AG08470 (cell line): Measurements from ENCODE around the gene RPP40.

DNA sequence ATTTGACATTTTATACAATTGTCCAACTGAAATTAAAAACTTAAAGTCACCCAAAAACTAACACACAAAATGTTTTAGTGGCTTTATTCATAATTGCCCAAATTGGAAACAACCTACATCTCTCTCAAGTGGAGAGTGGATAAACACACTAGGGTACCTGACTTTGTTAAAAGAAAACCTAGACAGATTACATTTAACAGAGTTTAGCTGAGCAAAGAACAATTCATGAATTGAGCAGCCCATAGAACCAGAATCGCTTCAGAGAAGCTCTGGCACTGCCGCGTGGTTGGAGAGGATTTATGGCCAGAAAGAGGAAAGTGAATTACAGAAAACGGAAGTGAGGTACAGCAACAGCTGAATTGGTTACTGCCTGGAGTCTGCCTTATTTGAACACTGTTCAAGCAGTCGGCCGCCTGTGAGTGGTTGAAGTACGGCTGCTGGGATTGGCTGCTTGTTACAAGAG is 253.9 kb upstream of the CDYL start:
- RRBS = no CpG with 5 or more reads among the region's 7 CpGs

GRCh38 chr6:4610344-4610913 is 165.8 kb upstream of the CDYL start:
- RRBS = no CpG with 5 or more reads among the region's 14 CpGs

DNA sequence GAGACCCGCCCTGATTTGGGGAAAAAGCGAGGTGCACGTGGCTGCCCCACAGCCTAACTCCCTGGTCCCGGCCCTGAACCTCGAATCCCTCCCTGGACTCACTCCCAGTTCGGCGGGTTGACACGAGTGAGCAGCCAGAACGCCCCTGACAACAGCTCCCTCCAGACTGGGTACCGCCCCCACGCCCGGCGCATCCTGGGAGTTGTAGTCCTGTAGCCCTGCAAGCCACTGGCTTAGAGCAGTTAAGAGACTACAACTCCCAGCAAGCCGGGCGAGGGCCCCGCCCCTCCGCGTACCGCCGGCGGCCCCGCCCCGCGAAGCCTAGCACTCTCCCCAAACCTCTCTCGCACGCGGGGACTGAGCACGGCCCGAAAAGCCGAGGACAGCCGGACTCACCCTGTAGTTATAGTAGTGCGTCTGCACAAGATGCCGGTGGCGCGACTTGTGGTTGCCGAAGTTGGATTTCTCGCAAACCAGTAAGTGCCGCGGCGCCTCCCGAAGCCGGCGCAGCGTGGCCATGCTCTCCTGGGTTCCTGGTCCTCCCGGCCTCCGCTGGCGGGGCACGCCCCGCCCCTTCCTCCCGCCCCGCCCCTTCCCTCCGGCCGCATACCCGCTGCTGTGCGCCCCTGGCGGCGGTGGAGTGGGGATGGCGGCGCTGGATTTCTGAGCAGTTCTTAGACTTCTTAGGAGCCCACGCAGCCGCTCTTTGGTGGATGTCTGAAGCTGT is at the start of gene RPP40:
TSS of gene RPP40 (minus strand) at position 554 of the 727 bp plus-strand sequence.
- RRBS = 2% methylated on average over 31 of the region's 61 CpGs

- RRBS = 100% methylated on average over 2 of the region's 16 CpGs
Measured at GRCh38 chr6:5067976-5068731, 17.0 kb upstream of the PPP1R3G start.

GRCh38 chr6:5259838-5260594 is 734 bp downstream of the LYRM4 start:
- RRBS = no CpG with 5 or more reads among the region's 21 CpGs

GRCh38 chr6:5448494-5448964 is 187.2 kb downstream of the FARS2 start:
- RRBS = no CpG with 5 or more reads among the region's 2 CpGs

GRCh38 chr6:5645631-5645946 is 361.1 kb downstream of the NRN1 start:
- RRBS = no CpG with 5 or more reads among the region's 4 CpGs

DNA sequence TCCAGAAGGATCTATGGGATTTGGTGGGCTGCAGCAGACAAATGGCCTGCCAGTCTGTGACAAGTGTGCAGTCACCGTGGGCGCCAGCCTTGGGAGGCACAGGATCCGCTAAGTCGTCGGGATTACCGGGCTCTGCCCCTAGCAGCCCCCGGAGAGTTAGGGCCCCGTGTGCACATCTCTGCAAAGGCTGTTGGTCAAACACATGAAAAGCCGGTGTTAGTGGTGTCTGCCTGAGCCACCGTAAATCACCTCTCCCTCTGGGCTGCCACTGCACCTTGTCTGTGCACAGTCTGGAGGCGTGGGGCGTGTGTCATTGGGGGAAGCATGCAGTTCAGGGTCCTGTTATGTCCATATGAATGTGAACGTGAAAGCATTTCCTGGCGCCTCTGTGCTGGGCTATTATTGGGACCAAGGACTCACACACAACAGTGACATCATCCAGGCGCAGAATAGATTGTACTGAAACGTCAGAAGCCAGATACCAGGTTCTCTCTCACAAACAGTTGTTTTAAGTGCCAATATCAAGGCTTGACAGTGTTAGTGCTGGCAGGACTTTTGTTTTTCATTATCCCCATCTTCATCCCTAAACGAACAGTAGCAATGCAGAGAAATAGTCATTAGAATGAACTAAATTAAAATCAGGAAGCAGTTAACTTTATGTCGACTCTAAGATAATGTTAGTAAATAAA is 305.5 kb downstream of the NRN1 start:
- RRBS = 95% methylated on average over 2 of the region's 18 CpGs

- RRBS = no CpG with 5 or more reads among the region's 11 CpGs
Measured at GRCh38 chr6:5752099-5752886, 254.4 kb downstream of the NRN1 start.

DNA sequence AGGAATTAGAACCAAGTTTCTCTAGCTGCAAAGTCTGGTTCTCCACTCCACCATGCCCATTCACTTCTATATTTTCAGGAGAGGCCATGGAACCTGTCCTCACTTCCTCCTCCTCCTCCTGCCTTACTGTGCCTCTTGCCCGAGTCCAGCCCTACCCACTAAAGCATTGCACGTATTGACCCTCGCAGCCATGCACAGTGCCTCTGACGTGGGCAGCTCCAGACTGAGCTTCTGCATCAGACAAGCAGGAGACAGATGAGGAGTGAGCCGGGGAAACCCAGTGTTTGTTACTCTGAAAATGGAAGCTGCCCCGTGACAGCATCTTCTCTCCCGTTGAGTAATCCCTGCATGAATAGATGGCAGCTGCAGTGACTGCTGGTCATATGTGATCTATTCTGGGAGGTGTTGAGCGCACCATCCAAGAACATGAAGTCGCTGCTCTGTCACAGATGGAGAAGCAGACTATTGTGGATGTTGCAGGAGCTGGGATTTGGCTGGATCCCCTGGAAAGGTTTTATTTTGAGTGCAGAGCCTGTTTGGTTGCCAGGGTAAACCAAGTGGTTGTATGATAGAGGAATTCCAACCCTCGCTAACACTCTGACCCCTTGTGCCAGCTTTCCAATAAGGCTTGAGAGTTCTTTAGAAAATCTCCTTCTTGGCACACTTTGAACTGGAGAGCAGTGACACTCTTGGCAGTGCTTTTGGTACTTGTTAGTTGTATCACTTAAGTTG is 242.3 kb downstream of the NRN1 start:
- RRBS = no CpG with 5 or more reads among the region's 10 CpGs

DNA sequence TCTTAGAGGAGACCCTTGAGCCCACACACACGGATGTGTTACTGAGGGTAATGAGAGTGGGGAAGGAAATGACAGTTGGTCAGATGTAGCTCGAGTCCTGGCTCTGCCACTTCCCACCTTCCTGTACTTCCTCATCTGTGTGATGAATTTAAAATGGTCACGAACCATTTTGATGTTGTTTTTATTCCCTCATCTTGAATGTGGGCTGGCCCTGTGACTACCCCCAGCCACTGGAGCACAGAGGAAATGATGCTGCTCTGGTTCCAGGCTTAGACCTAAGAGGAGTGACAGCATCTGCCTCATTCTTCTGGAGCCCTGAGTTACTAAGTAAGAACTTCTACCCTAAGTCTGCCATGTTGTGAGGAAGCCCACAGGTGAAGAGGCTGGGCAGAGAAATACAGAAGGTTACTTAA is 141.1 kb downstream of the NRN1 start:
- RRBS = no CpG with 5 or more reads among the region's 3 CpGs

- RRBS = no CpG with 5 or more reads among the region's 42 CpGs
Measured at GRCh38 chr6:6004443-6005184, 2.1 kb downstream of the NRN1 start.

DNA sequence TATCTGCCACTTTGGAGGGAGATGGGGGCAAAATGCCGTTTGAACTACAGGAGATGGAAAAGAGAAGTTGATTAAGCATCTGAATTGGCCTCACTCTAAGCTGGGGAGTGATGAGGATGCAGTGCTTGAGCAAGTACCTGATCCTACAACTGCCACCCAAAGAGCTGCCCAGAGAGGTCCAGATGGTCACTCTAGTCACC is 2.1 kb downstream of the LY86 start:
- RRBS = no CpG with 5 or more reads among the region's 1 CpG

- RRBS = no CpG with 5 or more reads among the region's 29 CpGs
Measured at GRCh38 chr6:6686581-6687714, 98.4 kb downstream of the LY86 start.

- RRBS = no CpG with 5 or more reads among the region's 16 CpGs
Measured at GRCh38 chr6:6725176-6725613, 136.7 kb downstream of the LY86 start.

DNA sequence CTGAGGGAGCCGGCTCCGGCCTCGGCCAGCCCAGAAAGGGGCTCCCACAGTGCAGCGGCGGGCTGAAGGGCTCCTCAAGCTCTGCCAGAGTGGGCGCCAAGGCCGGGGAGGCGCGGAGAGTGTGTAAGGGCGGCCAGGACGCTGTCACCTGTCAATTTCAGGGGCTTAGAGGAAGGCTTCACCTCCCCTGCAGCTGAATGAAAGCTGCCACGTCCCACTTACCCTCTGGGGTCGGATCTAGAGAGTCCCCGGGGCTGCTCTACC is 157.5 kb downstream of the LY86 start:
- RRBS = no CpG with 5 or more reads among the region's 14 CpGs

DNA sequence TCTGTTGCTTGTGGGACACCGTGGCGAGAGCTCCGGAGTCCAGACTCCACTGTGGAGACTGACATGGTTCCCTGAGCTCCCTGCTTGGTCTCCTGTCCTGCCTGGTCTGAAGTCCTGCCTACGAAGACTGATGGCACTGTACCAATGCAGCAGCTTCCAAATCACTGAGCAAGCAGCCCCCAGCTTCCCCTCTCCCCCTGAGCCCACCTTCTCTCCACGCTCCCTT is 162.2 kb downstream of the LY86 start:
- RRBS = no CpG with 5 or more reads among the region's 5 CpGs

DNA sequence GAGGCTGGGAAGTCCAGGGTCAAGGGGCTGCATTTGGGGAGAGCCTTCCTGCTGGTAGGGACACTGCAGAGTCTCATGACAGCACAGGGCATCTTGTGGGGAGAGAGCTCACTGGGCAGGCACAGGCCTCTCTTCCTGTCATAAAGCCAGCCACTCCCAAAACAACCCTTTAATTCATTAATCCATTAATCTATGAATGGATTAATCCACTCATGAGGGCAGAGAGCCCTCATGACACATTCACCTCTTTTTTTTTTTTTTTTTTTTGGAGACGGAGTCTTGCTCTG is 210.5 kb downstream of the LY86 start:
- RRBS = no CpG with 5 or more reads among the region's 1 CpG

DNA sequence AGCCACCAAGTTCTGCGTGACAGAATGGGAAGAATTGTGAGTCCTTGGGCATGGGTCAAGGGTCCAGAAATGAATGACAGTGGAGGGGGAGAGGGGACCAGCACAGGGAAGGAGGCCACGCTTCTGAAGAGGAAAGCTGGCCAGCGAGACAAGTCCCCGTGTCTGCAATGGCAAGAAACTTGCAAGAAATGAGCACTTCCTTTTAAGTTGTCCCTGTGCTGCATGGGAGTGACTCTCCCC is 242.2 kb upstream of the RREB1 start:
- RRBS = no CpG with 5 or more reads among the region's 4 CpGs

GRCh38 chr6:7008426-7009036 is 99.2 kb upstream of the RREB1 start:
- RRBS = no CpG with 5 or more reads among the region's 7 CpGs